Measurements from ENCODE around the gene TLN1.

DNA sequence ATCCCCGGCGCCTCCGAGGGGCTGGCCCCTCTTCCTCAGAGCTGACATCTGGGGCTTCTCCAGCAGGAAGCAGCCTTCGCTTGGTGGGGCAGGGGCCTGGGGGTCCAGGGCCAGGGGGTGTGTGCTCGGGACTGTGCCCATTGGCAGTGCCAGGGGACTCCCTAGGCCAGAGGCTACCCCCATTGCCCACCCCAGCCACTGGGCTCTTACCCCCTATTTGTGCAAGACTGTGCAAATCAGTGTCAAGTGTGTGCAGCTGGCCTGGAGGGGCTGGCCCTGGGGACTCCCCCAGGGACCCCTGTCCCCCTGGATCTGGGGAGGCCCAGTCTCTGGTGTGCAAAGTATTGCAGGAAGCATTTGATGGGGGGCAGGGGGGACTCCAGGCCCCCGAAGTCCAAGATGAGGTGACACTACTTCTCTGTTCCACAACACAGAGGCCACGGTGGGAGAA is 4.6 kb upstream of the STOML2 start:
- RRBS: no CpG with 5 or more reads among the region's 7 CpGs

DNA sequence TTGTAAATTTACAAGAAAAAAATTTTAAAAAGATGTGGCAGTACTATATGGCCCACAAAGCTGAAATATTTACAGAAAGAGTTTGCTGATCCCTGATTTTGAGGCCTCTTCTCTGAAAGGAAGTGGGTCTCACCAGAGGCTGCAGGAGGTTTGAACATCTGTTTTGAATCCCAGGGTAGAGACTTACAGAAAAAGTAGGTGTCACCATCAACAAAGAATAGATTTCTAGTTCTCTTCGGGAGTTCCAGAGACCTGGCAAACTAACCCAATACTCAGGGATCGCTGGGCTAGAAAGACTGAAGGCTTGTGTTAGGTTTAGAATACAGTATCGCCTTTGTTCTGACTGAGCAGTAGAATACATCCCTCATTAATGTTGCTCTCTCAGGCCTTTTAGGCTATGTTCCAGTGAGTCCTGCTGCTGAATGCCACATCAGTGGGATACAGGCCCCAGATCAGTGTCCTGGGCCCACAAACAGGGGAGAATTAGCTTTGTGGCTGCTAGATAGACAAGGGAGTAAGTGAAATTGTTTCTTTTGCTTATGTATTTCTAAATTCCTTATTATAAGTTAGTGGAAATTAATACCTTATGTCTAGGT is 27.2 kb downstream of the RUSC2 start:
- RRBS: no CpG with 5 or more reads among the region's 3 CpGs

GRCh38 chr9:35518889-35519792 is 29.2 kb downstream of the RUSC2 start:
- RRBS: no CpG with 5 or more reads among the region's 5 CpGs

DNA sequence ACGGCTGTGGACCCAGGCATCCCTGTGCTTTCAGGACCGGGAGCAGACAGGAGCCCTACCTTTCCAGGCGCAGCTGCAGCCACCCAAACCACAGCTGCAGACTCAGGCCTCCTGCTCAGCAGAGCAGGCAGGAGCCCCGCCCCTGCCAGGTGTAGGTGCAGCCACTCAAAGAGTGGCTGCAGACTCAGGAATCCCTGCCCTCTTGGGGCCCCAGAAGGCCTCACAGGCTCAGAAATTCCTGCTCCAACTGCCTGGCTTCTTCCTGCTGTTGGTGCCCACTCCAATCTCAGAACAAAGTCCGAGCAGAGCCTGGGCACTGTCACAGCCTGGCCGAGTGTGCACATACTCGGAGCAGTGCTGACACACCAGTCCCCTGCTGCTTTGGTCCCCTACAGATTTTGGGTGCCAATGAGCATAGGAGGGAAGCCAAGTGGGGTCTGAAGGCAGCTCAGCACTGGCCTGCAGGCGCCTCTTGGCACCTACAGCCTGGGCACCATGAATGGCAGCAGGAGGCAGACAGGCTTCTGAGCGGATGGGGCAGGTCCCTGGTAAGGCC is 6.1 kb upstream of the TESK1 start:
- RRBS: no CpG with 5 or more reads among the region's 9 CpGs

DNA sequence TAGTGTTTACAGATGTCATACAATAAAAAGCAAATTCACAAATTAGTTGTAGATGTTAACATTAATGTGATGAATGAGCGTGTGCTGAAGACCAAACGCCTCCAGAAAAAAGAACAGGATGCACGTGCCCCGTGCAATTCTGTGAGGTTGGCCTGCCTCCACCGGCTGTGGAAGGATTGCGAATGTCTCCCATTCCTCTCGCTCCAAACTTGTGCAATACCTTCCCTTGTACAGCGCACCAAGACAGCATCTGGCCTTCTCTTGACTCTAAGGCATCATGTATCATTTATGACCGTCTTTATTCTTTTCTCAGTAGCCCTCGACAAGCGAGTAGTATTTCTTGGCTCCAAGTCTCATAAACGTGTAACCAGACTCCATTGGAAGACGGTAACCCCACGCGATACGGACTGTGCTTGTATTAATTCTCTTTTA is 1.6 kb upstream of the TESK1 start:
- RRBS: no CpG with 5 or more reads among the region's 16 CpGs

GRCh38 chr9:35649471-35649830 is 1.3 kb downstream of the SIT1 start:
- RRBS: no CpG with 5 or more reads among the region's 10 CpGs

GRCh38 chr9:35684219-35685209 is 5.2 kb downstream of the TPM2 start:
- RRBS: no CpG with 5 or more reads among the region's 18 CpGs

DNA sequence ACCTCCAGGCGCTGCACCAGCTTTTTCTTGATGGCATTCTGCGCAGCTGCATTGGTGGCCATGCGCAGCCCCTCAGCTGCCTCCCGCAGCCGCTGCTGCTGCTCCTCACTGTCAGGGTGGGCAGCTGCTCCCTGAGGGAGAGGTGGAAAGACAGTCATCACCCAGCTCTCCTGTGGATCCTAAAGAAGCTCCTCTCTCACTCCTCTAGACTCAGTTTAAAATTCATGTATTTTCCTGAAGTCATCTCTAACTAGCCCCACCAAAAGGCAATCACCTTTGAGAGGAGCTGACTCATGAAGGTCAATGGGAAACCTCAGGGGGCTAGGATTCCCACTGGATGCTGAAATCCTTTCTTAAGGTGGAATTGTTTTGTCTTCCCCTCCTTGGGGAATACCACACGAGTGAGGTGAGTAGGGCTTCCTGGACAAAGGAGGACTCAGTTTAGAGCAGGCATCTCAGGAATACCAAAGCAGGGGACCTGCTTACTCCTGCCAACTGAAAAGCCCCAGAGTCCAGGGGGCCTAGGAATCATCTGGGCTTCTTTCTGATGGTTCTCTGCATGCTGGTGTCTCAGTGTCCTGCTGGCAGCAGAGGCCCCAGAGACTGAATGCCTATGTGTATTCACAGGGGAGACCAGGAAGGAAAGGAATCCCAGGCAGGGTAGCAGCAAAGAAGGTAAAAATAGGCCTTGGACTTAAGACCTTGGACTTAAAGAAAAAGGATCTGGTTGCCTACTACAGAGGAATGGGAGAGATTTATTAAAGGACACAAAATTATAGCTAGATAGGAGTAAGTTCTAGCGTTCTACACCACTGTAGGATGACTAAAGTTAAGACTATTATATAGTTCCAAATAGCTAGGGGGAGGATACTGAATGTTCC is 16.7 kb downstream of the TLN1 start:
- RRBS: no CpG with 5 or more reads among the region's 7 CpGs

DNA sequence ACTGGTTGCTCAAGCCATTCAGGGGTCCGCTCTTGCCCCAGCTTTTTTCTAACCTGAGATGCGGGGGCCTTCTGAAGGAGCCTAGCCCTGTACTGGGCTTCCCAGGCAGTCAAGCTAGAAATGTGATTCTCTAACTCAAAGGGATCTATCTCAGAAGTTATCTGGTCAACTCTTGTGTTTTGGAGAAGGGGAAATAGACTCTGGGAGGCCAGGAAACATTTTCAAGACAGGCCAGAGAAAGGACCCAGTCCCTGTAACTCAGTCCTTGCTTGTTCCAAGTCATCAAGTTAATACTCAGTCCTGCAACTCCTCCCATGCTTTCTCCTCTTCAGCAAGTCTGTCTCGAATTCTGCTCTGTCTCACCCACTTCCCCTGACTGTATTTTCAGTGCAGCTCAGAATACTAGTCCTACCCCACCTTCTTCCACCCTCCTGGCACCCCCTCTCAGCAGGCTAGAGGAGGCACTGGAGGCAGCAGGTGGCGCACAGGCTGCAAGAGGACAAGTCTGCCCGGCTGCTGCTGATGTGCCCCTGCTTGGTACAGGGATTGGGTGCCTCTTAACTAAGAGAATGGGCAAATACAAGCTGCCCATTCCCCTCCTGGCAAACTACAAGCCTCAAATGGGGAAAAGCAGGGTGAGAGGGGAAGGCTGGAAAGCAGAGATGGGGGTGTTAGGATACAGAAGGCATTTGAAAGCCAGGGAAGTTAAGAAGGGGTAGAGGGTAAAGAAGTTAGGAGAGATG is 5.2 kb downstream of the TLN1 start:
- RRBS: no CpG with 5 or more reads among the region's 5 CpGs

- RRBS: 2% methylated on average over 34 of the region's 68 CpGs
Observed at GRCh38 chr9:35732035-35732745, at the start of gene TLN1. TLN1 (minus strand) TSS chr9:35732195.

GRCh38 chr9:35732746-35733597 is 506 bp downstream of the CREB3 start:
- RRBS: no CpG with 5 or more reads among the region's 15 CpGs

- RRBS: no CpG with 5 or more reads among the region's 5 CpGs
Observed at GRCh38 chr9:35740191-35740592, 7.7 kb downstream of the CREB3 start.

GRCh38 chr9:35749484-35750366 is 638 bp downstream of the RGP1 start:
- RRBS: no CpG with 5 or more reads among the region's 25 CpGs

DNA sequence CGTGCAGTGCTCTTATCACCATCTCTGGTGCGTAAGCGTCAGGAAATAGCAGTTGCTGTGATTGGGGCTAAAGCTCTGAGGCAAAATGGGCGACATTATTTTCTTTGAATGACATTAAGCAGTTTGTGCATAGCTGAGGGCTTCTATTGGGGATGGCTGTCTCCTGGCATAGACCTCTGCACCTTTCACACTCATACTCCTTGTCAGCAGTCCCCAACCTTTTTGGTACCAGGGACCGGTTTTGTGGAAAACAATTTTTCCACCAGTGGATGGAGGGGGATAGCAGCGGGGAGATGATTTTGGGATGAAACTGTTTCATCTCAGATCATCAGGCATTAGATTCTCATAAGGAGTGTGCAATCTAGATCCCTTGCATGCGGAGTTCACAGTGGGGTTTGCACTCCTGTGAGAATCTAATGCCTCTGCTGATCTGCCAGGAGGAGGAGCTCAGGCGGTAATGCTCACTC is 1.2 kb upstream of the MSMP start:
- RRBS: no CpG with 5 or more reads among the region's 8 CpGs

- RRBS: no CpG with 5 or more reads among the region's 2 CpGs
Observed at GRCh38 chr9:35835740-35836080, 6.7 kb downstream of the TMEM8B start.

GRCh38 chr9:35841488-35841919 is 12.5 kb downstream of the TMEM8B start:
- RRBS: no CpG with 5 or more reads among the region's 8 CpGs

DNA sequence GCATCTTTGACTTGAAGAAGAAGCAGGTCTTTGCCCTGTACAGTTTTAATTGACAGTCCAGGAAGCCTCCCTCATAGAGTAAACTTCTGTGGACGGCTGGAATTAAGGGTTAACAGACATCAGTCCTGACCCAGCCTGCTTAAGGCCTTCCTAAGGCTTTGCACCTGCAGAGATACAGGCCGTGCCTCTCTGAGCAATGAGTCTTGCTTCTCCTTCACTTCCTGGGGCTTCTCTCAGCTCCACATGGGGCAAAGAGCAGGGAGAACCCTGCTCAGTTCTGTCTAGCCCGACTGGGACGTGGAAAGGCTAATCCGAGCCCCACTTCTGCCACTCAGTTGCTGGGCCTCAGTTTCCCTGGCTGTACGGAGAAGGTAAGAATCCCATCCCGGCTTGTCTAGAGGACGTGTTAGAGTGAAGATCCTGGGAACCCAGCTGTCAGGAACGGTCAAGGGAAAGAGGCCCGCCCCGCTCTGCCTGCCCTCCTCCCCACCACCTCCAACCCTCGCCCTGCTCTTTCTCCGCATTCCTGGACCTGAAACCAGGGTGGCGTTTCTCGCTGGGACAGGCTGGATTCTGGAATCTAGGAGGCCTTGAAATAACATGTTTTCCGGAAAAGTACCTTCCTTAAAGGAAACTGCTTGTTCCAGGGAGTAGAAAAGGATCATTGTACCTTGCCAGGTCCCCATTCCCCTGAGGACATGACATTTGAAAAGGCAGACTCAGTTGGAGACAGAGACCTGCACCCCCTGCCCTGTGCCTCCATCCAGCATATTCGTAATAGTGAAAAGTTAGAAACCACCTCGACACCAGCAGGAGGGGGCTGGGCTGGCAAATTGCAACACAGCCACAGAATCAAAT is 6.6 kb downstream of the SPAAR start:
- RRBS: no CpG with 5 or more reads among the region's 18 CpGs

GRCh38 chr9:35919108-35919887 is 10.0 kb downstream of the SPAAR start:
- RRBS: no CpG with 5 or more reads among the region's 3 CpGs

DNA sequence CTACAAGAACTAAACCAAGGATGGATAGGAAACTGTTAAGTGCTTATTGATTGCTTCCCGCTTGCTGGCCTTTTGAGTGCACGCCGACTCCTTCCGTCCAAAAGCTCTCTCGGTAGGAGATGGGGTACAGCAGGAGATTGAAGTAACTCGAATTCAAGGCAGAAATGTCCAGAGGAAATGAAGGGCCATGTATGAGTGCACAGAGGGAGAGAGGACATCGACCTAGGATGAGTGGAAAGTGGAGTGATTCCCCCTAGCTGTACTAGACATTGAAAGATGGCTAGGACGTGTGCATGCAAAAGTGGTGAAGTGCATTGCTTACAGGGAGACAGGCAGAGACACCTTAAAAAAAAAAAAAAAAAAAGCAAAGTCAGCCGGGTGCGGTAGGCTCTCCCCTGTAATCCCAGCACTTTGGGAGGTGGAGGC is 958 bp downstream of the RECK start:
- RRBS: no CpG with 5 or more reads among the region's 10 CpGs

- RRBS: no CpG with 5 or more reads among the region's 12 CpGs
Observed at GRCh38 chr9:36086319-36086820, 49.7 kb downstream of the RECK start.